Measurements from ENCODE around the genes TLR2 and RBM46.

DNA sequence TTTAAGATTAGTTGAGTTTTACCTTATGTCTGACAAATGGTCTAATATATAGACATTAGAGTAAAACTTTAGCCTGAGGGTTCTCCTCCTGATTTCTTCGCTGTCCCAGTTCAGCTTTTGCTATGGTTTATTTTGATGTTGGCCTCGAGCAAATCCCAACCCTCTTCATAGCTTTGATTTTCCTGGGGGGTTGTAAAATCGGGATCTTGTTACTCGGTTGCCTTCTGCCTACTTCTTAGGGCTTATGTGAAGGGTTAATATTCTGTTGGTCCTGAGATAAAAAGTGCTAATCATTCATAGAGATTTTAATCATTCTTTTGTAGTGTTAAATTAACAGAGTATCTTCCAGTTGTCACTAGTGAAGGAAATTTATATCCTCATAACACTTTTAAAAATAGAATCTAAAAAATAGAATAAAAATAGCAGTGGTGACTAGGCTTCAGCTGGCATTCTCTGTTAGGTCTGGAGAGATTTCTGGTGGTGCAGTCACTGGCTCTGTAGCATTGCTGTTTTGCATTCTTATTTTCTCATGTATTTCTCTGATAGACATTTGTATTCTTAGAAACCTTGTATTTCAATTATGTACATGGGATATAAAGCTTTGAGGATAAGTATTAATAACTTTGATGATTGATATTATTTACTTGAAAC lies 87.5 kb downstream of the TMEM131L start:
- PRO-cap, 7 experiments, result no peak in any of the 7 experiments
- RAMPAGE, long total RNA, 2 experiments, result no peak in any of the 2 experiments

- PRO-cap, 7 experiments, result peak in 5 of 7 experiments; most common plus-strand start chr4:153684280 (in 5); most common minus-strand start chr4:153684145 (in 4)
- RAMPAGE, long total RNA, 2 experiments, result start-site peak on the plus strand in 1 of 2 experiments, at chr4:153684245-153684293 at its widest, 40 reads per replicate
These were observed at the start of gene TLR2 for GRCh38 chr4:153683881-153684502. Gene TLR2, plus strand, starts transcription at chr4:153684280.

GRCh38 chr4:154615508-154615870 lies 3.0 kb upstream of the FGG start:
- PRO-cap, 7 experiments, result no peak in any of the 7 experiments
- RAMPAGE, long total RNA, 2 experiments, result no peak in any of the 2 experiments

- PRO-cap, 7 experiments, result no peak in any of the 7 experiments
- RAMPAGE, long total RNA, 2 experiments, result no peak in any of the 2 experiments
These were observed 4.2 kb upstream of the FGG start for GRCh38 chr4:154616641-154617126.

DNA sequence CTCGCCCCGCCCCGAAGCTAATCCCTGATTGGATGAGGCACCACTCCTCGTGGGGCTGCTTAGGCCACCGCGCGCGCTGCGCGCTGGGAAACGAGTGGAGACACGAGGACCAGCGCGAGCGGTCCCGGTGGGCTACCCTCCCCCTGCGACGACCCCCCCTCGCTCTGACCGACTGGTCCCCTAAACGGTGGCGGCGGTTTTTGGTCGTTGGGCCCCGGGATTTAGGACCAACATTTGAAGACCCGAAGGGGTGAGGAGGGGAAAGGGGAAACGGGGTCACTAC lies at the start of gene RBM46:
Gene RBM46, plus strand, starts transcription at position 86 of the 283 bp plus-strand sequence.
- PRO-cap, 7 experiments, result no peak in any of the 7 experiments
- RAMPAGE, long total RNA, 2 experiments, result no peak in any of the 2 experiments

DNA sequence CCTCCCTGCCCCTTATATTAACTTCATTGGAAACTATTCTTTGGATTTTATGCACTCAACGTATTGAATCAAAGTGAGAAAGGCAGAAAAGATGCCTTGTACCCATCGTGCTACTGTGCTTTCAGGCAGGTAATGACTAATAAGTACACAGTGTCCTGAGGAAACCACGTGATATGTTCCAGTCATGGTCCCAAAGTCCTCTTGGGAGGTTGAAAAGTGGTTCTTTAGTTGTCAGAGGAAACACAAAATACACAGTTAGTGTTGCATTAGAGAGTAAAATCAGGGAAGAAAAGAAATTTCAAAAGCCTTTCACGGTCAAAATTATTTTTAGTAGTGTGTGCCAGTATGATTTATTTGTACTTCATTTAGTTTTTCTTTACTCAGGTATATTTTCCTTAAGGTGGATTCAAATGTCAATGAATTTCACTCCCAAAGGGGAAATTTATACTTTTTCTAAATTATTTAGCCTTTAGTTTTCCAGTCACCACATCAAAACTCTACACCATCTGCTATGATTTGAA lies 192.6 kb downstream of the RBM46 start:
- PRO-cap, 7 experiments, result no peak in any of the 7 experiments
- RAMPAGE, long total RNA, 2 experiments, result no peak in any of the 2 experiments

GRCh38 chr4:155195336-155195669 lies 13.1 kb upstream of the NPY2R start:
- PRO-cap, 7 experiments, result no peak in any of the 7 experiments
- RAMPAGE, long total RNA, 2 experiments, result no peak in any of the 2 experiments

DNA sequence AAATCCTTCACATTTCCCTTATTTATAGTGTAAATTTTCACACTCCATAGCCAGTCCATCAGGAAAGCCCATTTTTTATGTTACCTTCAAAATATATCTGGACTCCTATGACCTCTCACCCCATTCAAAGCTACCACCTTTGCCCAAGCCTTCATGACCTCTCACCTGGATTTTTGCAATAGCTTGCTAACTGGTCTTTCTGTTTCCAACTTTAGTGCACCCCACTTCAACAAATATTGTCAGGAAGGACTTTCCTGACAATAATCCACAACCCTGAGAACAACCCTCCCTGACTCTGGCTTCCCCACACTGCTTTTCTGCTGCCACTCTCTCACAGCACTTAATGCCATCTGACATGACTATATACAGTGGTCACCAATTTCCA lies 33.4 kb downstream of the ASIC5 start:
- PRO-cap, 7 experiments, result no peak in any of the 7 experiments
- RAMPAGE, long total RNA, 2 experiments, result no peak in any of the 2 experiments

GRCh38 chr4:155883957-155884474 lies 17.9 kb upstream of the ASIC5 start:
- PRO-cap, 7 experiments, result no peak in any of the 7 experiments
- RAMPAGE, long total RNA, 2 experiments, result no peak in any of the 2 experiments

DNA sequence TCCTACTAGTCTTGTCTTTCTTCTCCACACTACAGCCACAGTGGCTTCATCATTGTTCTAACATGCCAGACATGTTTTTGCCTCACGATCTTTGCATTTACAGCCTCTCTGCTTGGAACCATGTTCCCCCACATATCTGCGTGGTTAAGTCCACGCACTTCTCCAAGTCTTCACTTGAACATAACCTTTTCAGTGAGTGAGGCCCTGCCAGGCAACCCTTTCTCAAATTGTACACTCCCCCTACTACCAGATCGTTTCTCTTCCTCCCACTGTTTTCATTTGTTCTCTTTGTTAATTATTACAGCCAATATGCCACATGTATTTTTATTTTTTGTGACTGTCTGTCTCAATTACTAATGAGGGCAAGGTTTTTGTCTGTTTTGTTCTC lies 18.3 kb downstream of the CTSO start:
- PRO-cap, 7 experiments, result no peak in any of the 7 experiments
- RAMPAGE, long total RNA, 2 experiments, result no peak in any of the 2 experiments

DNA sequence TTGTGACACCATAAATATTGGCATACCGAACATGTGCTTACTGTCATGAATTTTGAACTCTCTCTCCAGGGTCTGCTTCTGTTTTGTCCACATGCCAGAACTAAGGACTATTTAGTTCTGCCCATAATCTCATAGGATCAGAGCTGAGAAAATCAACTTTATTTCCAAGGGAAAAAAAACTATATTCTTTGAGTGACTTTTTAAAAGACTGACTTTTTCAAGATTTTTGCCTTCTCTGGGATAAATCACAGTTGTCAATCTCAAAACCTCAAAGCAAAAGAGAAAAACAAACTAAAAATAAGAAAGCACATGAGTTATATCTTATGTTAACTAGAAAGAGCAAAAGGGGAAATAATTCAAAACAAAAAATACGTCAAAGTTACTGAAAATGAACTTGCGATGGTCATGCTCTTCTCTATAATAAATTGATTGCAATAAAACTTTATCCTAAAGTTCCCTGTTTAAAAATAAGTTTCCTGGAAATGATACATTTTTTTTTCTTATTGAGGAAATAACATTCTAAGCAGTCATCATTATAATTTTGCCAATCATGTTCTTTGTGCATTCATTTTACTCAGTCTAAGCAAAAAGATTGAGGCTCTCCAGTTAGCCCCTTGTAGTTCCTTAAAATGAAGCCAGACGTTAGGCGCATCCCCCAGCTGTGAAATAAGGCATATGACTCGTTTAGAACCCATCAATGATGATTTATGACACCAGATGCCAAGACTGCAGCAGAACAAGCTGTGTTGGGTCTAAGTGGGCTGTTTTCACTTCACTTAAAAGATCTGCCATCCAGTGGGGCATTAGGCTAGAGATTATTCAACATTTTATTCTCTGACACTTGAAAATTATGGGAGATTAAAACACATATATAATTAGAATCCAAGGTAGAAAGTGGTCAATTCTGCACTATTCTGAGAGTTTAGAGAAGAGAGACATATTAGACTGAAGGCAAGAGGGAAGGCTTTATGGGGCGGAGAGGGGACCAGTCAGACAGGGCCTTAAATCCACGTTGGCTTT lies 17.1 kb downstream of the PDGFC start:
- PRO-cap, 7 experiments, result no peak in any of the 7 experiments
- RAMPAGE, long total RNA, 2 experiments, result no peak in any of the 2 experiments

DNA sequence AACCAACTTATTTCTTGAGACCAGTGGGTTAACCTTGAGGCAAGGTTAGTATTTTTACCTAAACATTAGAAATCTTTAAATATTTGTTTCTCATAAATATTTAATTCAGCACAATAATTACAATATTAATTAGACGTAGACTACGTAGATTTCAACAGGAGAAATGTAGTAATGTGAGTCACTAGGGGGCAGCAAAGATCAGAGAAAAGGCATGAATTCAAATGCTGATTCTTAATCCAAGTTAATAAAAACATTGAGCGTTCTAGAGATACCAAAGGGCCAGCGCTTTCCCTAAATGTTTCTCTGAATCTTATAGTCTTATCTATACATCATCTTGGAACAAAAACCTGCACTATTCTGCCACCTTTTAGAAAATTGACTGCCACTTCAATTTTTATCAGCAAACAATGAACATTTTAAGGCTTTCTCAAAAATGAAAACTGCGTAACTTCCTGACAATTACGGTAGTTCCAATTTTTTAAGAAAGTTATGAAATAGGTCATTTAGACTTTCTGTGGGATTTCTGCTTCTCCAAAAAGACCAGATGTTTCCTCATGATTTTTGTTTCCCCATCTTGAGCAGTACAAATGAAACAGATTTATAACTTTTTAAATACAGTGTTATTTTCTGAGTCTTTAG lies 180.6 kb downstream of the GASK1B start:
- PRO-cap, 7 experiments, result peak in 3 of 7 experiments; most common plus-strand start position 256 of the sequence (in 2); most common minus-strand start position 409 of the sequence (in 1)
- RAMPAGE, long total RNA, 2 experiments, result no peak in any of the 2 experiments

GRCh38 chr4:158168449-158169055 lies 4.3 kb downstream of the GASK1B start:
- PRO-cap, 7 experiments, result peak in 3 of 7 experiments; most common plus-strand start chr4:158168731 (in 1); most common minus-strand start chr4:158168704 (in 3)
- RAMPAGE, long total RNA, 2 experiments, result no peak in any of the 2 experiments

- PRO-cap, 7 experiments, result no peak in any of the 7 experiments
- RAMPAGE, long total RNA, 2 experiments, result no peak in any of the 2 experiments
These were observed 16.5 kb upstream of the TMEM144 start for GRCh38 chr4:158193736-158194321.

DNA sequence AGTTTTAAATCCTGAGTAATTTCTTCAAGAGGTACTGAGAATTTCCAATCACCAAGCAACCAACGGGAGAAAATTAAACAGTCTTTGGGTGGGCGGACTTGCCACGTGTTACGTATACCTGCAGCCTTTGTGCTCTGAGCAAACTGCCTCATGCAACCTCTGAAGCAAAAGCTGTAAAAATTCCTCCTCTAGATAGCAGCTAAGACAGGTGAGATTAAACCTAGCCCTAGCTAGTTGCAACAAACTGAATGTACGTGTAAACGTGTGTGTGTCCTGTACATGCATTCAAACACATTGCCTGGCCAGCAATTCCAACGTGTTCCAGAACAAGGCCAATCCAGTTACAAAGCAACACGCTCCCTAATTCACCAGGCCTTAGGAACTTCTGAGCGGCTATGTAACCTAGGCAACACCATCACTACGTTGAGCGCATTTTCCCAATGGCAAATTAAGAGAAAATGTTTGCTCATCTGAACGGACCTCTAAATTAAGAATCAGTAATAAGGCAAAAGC lies 907 bp downstream of the PPID start:
- PRO-cap, 7 experiments, result peak in 1 of 7 experiments; most common plus-strand start position 324 of the sequence (in 1)
- RAMPAGE, long total RNA, 2 experiments, result no peak in any of the 2 experiments

DNA sequence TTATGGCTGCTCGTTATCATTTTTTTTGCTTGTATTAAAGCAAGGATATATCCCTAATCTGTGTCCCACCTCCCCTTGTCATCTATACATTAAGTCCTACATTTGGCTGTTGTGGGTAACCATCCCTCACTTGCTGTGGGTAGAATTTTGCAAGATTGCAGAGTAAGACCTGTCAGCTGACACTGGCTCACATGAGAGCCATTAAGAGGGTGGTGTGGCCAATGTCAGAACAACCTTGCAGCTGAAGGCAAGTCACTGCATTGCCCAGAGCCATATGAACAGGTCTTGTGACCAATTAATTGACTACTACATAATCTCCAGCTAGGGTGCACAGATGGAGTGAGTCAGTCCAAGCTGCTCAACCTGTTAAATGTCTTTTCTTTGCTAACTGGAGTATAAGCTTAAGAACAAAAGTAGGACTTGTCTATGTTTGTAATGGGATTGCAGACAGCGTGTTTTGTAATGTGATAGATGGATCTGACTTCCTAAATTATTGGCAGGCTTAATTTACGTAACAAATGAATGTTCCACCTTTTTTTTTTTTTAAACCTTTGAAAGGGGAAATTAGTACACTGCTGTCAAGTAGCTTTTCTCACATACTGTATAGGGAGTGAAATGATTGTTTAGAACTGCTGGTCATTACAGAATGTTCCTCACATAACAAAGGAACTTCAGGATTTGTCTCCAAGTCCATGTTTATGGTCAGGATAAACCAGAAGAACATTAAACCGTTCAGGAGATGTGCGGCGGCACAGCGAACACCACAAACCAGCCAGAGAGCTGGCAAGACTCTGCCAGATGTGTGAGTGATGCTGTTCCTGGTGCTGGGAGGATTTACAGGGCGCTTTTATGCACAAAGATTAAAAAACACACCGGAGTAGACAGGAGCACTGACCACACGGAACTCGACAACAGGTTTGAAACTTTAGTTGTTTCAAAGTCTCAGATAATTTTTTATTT lies 37.0 kb downstream of the FNIP2 start:
- PRO-cap, 7 experiments, result peak in 2 of 7 experiments; most common plus-strand start position 333 of the sequence (in 2)
- RAMPAGE, long total RNA, 2 experiments, result start-site peak on the plus strand in 1 of 2 experiments, centred at position 305 of the sequence, 6 reads per replicate

DNA sequence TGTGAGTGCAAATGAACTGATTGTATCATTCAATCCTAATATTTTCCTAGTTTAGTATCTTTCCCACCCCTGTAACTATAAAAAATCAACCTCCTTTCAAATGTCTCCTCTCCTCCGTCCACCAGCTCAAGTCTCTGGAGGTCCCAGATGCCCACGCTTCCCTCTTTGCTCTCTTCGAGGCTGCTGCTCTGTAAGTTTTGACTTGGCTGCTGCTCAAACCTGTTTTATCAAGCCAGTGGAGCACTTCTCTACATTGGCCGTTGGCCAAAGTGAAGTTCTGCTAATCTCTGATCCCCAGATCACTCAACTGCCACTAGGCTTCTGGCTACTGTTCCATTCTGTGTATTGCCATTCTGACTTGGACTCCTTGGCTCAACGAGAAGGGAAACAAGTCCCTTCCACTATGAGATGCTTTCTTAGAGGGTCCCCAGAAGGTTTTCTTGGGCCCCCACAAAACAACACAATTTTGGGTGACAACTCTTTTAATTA lies 7.1 kb upstream of the C4orf45 start:
- PRO-cap, 7 experiments, result no peak in any of the 7 experiments
- RAMPAGE, long total RNA, 2 experiments, result no peak in any of the 2 experiments

GRCh38 chr4:159109485-159110069 lies 6.7 kb downstream of the RAPGEF2 start:
- PRO-cap, 7 experiments, result no peak in any of the 7 experiments
- RAMPAGE, long total RNA, 2 experiments, result no peak in any of the 2 experiments

- PRO-cap, 7 experiments, result no peak in any of the 7 experiments
- RAMPAGE, long total RNA, 2 experiments, result no peak in any of the 2 experiments
These were observed 72.6 kb downstream of the RAPGEF2 start for GRCh38 chr4:159175203-159176135.

DNA sequence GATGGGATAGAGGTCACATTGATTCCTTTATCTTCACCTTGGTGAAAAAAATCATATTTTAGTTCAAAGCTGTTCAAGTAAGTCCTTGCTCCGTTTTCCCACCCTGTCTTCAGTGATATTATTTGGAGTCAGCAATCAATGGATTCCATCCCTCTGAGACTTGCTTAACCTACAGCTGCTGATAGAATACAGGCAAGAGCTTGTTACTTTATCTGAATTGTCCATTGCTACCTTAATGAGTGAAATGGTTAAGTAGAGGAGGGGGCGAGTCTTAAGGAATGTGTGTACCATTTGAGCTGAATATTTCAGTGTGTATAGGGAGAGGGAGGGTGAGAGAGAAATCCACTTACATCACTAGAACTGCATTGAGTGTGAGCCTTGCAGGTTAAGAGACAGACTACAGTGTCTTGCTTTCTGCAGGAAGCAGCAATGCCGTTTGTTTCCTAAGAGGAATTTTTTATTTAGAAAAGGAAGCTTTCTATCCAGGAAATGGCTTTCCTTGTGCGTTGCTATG lies 163.9 kb downstream of the RAPGEF2 start:
- PRO-cap, 7 experiments, result no peak in any of the 7 experiments
- RAMPAGE, long total RNA, 2 experiments, result start-site peak on the plus strand in 1 of 2 experiments, centred at position 204 of the sequence, 7 reads per replicate